Thoracic aorta endothelial cell (primary cell): ENCODE results near the genes PCGF2, LASP1, FBXO47, RPL19 and GRB7.

DNA sequence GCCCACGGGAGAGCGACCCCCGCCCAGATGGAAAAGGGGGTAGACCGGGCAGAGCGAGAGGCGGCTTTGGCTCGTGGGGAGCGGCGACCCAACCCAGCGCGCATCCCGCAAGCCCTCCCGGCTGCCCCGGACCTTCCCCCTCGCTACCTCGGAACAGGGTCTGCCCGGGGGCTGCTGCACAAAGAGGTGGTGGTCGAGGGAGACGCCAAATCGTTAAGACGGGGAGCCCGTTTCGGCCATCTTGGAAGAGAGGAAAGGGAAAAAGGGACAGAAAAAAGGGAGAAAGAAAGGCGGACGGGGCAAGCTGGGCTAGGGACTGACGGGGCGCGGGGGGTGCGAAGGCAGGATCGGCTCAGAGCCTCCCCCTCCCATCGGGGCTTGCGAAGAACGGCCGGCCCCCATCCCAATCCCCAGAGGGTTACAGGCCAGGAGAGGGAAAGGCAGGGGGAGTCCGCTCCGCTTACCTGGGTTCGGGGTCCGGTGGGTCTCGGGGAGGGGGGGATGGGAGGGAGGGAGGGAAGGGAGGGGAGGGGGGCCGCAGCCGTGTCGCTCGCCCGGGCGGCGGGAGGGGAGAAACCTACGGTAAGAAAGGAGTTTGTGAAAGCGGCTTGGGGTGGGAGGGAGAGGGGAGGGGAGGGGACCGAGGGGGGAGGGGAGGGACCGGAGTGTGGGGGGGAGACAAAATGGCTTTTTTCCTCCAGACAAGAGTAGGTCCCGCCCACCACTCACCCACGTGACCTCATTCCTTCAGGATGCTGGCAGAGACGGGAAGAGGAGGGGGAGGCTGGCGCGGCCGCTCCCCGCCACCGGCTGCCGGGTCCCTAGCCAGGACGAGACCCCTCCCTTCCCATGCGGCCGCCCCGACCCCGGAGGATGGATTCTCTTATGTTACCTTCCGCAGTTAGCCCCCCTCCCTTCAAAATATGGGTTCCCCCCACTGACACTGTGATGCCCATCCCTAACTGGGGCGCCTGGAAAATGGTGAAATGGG, at the start of gene PCGF2:
TSS of gene PCGF2 (minus strand) at position 605 of the 991 bp plus-strand sequence.
- CAGE, long polyA plus RNA: no peak

- CAGE, long polyA plus RNA: no peak
Observed at GRCh38 chr17:38848434-38849699, 4.7 kb downstream of the RPL23 start.

DNA sequence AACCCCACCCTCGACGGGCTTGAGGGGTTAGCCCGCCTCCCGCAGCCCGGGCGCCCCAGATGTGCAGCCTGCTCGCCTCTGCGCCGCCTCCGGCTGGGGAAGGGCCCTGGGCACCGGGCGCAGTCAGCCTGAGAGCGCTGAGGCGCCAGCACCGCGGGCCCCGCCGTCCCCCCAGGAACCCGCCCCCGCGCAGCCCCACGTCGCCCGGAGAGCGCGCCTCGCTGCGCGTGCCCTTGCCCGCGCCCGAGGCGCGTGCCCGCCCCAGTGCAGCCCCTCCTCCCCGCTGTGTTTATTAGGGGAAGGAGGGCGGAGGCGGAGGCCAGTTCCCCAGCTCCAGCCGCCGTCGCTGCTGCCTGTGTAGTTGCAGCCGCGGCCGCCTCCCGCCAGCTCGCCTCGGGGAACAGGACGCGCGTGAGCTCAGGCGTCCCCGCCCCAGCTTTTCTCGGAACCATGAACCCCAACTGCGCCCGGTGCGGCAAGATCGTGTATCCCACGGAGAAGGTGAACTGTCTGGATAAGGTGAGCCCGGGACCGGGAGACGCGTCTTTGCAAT, at the start of gene LASP1:
TSS of gene LASP1 (plus strand) at position 319 of the 553 bp plus-strand sequence.
- CAGE, long polyA plus RNA: no peak

DNA sequence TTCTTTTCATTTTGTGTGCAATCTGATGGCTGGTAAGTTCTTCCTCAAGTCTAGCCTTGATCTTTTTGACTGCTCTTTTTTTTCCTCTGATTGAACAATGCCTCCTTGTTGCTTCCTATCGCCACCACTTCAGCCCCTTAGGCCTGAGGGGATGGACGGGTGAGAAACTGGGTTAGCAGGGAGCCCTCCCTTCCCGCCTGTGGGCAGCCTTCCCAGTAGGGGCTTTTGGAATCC, 13.8 kb downstream of the LASP1 start:
- CAGE, long polyA plus RNA: no peak

- CAGE, long polyA plus RNA: no peak
Observed at GRCh38 chr17:38897729-38898077, 27.8 kb downstream of the LASP1 start.

GRCh38 chr17:38921489-38921768, 45.8 kb downstream of the FBXO47 start:
- CAGE, long polyA plus RNA: no peak

DNA sequence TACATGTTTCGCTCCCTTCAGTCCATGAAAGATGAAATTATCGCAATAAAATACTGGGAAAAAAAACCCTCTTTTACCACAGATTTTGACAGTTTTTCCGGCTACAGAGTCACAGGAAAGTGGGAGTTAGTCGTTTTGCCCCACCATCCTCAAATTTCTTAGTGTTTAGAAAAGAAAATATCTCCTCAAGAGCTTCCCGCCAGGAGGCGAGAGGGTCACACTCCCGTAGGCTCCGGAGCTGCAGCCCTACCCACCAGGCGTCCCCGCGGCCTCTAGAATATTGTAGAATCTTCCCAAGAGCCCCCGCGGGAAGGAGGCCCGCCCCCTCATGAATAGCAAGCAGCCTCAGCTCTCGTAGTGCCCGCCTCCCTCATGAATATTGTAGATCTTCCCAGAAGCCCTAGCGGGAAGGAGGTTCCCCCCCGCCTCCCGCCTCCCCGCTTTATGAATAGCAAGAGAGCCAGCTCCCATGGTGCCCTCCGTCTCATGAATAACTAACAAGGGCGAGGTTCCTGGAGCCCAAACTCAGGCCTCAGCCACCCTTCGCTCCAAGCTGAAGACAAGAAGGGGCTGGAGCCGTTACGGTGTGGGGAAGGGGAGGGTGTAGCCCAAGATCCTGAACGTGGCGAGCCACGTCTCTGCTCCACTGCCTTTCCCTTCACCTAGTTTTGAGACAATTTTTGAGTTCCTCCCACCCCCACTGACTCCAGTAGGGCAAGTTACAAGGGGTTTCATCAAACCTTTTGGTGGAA, at the start of gene FBXO47:
TSS of gene FBXO47 (minus strand) at position 252 of the 752 bp plus-strand sequence.
- CAGE, long polyA plus RNA: no peak

DNA sequence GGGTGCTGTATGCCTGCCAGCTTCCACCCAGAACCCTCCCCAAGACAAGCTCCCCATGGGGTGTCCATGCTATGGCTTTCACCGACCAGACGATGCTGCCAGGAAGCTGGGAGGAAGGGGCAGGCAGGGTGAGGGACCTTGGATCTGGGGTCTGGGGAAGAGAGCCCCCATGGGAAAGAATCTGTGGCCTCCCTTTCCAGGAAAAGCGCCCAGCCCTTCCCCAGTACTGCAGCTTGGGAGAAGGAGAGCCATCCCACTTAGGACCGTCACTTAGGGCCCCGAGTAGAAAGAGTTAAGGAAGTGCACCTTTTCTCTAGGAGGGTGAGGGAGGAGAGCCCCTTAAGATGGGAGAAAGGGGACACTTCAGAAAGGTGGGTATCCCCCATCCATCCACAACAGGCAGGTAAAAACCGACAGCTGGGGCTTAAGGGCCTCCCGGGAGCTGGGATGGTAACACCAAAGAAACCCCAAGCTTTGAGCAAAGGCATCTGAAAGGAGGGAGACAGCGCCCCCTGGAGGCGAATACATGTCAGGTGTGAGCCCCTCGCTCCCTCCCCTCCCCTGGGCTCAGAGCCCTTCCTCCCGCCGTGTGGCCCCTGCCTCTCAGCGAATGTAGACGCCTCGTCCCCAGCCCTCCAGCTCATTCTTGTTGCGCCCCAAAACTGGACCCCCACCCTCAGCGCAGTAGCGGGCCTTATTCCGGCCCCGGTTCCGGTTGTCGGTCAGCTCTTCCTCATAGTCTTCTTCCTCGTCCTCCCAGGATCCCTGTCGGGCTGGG, 8.8 kb upstream of the ARL5C start:
- CAGE, long polyA plus RNA: no peak

DNA sequence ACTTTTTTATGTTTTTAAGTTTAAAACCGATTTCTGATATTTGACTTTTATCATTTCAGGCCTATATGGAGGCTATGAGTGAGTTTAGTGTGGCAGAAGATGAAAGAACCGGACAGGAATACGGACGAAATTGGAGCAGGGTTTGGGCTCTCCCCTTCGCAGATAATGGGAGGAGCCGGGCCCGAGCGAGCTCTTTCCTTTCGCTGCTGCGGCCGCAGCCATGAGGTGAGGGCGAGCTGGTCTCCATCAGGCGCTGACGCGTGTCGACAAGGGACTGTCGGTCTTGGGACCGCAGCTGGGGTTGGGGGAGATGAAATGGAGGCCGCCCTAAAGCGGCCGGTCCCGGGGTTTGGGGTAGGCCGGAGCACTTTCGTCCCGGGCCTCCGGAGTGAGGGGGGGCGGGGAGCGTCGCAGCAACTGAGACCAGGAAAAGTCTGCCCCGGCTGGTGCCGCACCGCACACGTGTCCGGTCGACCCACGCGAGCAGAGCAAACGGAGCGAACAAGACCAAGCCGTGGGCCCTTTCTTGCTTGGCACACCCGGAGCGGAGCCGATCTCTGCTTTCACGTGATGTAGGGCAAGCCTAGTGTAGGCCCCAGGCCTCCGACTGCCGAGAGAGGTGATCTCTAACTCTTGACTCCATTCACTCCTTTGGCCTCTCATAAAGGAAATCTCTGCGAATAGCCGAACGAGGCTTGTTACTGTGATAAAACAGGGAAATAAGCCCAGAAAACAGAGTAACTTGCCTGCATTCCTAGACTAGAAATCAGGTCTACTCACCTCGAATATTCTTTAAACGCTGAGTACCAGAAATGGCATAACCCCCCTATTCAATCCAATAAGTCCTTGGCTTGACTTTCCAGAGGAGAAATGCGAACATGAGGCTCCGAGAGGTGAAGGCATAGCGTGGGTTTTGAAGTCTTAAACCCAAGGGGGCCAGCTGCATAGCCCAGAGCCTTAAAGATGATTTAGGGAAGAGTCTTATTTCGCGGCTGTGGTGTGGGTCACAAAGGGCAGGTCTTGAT, at the start of gene RPL19:
TSS of gene RPL19 (plus strand) at position 159 of the 1,025 bp plus-strand sequence.
- CAGE, long polyA plus RNA: no peak

DNA sequence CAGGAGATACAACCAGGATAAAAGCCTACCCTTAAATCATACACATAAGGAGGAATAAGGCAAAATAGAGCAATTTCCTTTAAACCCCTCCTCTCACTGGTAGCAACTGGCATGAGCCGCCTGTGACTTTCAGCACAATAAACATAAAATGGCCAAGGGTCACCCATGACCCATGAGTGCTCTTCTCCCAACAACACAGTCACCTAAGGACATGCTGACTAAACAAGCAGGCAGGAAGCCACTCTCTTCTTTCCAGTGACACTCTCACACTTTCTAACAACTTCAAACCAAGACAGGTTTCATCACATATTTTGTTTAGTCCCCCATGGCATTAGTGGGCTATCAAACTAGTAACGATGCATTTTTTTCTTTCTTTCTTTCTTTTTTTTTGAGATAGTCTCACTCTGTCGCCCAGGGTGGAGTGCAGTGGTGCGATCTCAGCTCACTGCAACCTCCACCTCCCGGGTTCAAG, 30.9 kb upstream of the STAC2 start:
- CAGE, long polyA plus RNA: no peak

DNA sequence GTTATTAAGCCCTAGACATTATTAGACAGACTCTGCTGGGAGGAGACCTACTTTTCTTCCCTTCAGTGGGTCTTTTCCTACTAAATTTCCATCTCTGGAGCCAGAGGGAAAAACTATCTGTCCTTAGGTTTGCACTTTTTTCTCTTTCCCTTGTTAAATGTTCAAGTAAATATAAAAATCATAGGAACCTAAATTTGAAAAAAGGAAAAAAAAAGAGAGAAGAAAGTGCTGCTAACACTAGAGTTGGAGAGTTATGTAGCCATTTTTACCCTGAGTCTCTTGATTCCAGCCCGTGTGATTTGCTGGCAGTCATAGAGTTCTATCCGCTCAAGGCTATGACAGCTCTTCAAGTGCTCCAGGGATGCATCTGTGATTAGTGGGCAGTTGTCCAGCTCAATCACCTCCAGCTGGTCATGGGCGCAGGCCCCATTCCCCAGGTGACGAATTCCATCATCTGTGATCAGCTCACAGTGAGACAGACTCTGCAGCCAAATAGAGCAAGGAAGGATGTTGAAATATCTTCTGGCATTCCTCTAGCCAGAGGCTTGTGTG, 38.2 kb upstream of the STAC2 start:
- CAGE, long polyA plus RNA: no peak

DNA sequence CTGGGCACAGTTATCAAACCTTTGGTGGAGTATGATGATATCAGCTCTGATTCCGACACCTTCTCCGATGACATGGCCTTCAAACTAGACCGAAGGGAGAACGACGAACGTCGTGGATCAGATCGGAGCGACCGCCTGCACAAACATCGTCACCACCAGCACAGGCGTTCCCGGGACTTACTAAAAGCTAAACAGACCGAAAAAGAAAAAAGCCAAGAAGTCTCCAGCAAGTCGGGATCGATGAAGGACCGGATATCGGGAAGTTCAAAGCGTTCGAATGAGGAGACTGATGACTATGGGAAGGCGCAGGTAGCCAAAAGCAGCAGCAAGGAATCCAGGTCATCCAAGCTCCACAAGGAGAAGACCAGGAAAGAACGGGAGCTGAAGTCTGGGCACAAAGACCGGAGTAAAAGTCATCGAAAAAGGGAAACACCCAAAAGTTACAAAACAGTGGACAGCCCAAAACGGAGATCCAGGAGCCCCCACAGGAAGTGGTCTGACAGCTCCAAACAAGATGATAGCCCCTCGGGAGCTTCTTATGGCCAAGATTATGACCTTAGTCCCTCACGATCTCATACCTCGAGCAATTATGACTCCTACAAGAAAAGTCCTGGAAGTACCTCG, 1.1 kb downstream of the CDK12 start:
- CAGE, long polyA plus RNA: no peak

GRCh38 chr17:39462964-39463262, 1.6 kb downstream of the CDK12 start:
- CAGE, long polyA plus RNA: no peak

GRCh38 chr17:39618471-39619184, 8.1 kb upstream of the PPP1R1B start:
- CAGE, long polyA plus RNA: no peak

GRCh38 chr17:39627042-39627876, 507 bp downstream of the PPP1R1B start:
- CAGE, long polyA plus RNA: no peak

DNA sequence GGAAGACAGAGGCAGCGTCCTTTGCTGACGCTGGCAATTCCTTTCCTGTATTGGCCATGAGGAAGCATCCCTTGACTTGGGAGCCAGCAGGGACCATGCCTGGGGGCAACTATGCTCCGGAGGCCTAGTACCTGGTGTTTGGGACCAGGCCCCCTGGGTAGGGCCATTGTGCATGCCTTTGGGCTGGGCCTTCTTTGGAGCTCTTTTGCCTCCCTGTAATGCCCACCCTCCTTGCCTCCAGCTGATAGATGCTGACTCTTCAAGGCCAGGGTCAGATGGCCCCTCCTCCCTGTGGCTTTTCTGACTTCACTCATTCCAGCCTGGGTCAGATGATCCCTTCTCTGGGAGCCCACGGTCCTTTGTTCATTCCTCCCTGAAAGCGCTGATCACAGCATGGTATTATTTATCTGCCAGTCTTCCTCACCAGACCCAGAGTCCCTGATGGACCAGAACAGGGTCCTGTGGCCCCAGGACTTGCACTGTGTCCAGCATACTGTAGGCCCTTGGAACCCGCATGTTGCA, 2.7 kb downstream of the STARD3 start:
- CAGE, long polyA plus RNA: no peak

DNA sequence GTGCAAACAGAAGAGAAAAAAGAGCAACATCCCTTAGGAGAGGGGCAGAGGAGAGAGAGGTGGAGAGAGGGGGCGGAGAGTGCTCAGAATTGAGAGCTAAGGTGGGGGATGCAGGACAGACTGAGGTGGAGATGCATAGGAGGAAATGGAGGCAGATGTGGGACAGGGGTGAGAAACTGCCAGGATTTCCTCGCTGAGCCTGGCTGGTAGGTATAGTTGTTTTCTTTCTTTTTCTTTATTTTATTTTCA, 487 bp downstream of the PNMT start:
- CAGE, long polyA plus RNA: no peak

DNA sequence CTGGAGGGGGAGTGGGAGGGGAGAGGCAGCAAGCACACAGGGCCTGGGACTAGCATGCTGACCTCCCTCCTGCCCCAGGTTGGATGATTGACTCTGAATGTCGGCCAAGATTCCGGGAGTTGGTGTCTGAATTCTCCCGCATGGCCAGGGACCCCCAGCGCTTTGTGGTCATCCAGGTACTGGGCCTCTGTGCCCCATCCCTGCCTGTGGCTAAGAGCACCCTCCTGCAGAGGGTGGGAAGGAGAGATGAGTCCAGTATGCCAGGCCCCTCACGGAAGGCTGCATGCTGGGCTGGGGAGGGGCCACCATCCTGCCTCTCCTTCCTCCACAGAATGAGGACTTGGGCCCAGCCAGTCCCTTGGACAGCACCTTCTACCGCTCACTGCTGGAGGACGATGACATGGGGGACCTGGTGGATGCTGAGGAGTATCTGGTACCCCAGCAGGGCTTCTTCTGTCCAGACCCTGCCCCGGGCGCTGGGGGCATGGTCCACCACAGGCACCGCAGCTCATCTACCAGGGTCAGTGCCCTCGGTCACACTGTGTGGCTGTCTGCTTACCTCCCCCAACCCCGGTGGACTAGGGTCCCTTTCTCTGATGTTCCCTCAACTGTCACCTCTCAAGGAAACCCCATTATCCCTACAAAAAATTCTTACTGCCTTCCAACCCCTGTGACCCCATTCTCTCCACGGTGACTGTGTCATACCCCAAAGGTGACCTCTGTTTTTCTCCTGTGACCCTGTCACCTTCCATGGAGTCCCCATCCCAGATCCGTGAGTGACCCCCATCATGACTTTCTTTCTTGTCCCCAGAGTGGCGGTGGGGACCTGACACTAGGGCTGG, 3.6 kb downstream of the MIEN1 start:
- CAGE, long polyA plus RNA: no peak

DNA sequence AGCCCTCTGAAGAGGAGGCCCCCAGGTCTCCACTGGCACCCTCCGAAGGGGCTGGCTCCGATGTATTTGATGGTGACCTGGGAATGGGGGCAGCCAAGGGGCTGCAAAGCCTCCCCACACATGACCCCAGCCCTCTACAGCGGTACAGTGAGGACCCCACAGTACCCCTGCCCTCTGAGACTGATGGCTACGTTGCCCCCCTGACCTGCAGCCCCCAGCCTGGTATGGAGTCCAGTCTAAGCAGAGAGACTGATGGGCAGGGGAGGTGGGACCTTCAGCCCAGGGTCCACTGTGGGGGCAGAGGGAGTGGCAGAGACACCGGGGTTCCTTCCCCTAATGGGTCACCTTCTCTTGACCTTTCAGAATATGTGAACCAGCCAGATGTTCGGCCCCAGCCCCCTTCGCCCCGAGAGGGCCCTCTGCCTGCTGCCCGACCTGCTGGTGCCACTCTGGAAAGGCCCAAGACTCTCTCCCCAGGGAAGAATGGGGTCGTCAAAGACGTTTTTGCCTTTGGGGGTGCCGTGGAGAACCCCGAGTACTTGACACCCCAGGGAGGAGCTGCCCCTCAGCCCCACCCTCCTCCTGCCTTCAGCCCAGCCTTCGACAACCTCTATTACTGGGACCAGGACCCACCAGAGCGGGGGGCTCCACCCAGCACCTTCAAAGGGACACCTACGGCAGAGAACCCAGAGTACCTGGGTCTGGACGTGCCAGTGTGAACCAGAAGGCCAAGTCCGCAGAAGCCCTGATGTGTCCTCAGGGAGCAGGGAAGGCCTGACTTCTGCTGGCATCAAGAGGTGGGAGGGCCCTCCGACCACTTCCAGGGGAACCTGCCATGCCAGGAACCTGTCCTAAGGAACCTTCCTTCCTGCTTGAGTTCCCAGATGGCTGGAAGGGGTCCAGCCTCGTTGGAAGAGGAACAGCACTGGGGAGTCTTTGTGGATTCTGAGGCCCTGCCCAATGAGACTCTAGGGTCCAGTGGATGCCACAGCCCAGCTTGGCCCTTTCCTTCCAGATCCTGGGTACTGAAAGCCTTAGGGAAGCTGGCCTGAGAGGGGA, 2.7 kb downstream of the MIEN1 start:
- CAGE, long polyA plus RNA: no peak

DNA sequence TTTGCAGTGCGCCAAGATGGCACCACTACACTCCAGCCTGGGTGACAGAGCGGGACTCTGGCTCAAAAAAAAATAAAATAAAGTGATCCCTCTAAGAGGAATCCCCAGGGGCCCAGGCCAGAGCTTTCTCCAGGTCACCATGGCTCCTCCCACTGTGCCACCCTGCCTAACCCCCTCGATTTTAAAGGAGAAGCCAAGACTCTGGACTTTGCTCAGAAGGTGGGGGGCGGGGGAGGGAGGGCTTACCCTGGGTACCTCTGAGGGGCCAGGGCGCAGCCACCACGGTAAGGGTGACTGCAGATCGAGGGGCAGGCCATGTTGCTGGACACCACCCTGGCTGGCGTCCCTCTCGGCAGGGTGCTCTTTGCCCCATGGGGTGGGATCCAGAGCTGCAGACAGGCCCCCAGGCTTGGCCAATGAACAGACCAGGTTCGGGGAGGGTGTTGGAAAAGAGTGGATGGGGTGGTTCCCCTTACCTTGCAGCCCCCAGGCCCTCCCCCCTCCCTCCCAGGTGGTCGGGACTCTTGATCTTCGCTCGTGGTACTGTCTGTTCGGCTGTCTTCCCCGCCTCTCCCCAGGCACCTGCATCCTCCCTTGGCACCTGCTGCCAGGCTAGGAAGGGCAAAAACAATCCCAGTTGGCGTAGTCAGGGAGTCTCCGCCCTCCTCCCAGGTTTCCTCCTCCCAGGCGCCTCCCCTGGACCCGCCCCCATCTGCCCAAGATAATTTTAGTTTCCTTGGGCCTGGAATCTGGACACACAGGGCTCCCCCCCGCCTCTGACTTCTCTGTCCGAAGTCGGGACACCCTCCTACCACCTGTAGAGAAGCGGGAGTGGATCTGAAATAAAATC, at the start of gene GRB7:
TSS of gene GRB7 (plus strand) at position 730 of the 850 bp plus-strand sequence.
- CAGE, long polyA plus RNA: no peak